Thoracic aorta (tissue), 1 donor: ENCODE measurements around a stretch of chr6.

DNA sequence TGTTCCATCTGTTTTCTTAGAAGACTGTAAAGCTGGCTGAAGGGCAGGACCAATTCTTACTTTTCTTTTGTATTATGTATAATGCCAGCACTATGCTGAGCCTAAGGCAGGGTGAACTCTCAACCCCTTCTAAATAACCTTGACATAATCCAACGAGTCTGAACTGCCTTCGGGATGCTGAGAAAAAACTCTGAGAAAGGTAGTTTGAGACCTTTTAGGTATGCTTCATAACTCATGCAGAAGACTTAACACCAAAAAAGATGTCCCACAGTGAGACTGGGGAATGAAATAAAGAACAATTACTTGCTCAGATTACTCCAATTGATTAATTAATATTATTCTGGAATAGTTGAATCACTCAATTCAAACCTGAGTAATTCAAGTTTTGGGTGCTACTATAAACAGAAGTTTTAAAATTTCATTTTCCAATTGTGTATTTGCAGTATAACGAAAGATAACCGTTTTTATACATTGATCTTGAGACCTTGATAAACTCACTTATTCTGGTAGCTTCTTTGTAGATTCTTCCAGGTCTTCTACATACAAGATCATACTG lies 19.1 kb upstream of the ZBTB2 start:
- RAMPAGE, long total RNA, result no peak

GRCh38 chr6:151436367-151437101 lies 15.4 kb downstream of the RMND1 start:
- RAMPAGE, long total RNA, result no peak

DNA sequence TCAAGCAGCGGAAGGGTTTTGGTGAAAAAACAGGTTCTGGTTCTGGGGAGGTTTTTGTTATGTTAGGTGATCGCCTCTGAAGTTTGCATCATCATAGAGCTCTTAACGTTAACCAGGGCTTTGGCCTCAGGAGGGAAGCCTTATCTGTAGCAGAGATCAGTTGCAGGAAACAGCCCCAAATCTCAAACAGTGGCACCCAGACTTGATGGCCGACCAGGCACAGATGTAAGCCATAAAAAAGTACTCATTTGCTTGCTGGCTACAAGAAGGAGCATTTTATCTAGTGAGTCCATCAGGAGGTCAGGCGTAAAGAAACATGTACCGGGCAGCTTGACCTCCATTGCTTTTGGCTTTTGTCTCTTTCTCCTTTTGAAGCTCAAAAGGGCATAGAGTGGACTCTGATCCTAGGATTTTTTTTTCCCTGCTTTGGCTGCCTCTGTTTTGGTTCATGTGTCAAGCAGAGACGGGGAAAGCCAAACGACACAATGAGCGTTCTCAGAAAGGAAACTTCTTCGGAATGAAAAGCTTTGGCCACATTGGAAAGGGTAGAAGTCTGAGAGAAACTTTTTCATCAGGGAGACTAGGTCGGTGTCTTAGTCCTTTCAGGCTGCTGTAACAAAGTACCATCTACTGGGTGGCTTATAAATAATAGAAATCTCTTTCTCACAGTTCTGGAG lies 122.4 kb downstream of the CCDC170 start:
- RAMPAGE, long total RNA, result no peak

- RAMPAGE, long total RNA, result no peak
Observed at GRCh38 chr6:151616731-151617204, 123.0 kb downstream of the CCDC170 start.

GRCh38 chr6:151641073-151641568 lies 147.3 kb downstream of the CCDC170 start:
- RAMPAGE, long total RNA, result no peak

DNA sequence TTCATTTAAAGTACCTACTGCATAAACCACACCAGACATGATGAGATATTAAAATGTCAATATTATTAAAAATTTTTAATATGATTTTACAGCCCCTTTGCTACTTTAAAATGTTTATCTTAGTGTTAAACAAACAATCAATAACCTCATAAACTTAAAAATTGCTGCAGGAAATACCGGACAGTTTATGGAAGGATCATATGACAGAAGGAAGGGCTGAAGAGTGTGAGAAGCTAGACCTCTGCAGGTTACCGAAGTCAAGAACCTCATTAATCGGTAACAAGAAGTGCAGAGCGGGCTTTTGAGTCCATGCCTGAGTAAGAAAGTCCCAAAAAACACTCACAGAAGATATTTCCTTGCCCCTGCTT lies 117.7 kb upstream of the ESR1 start:
- RAMPAGE, long total RNA, result no peak

GRCh38 chr6:151702836-151703429 lies 104.5 kb upstream of the ESR1 start:
- RAMPAGE, long total RNA, result no peak

DNA sequence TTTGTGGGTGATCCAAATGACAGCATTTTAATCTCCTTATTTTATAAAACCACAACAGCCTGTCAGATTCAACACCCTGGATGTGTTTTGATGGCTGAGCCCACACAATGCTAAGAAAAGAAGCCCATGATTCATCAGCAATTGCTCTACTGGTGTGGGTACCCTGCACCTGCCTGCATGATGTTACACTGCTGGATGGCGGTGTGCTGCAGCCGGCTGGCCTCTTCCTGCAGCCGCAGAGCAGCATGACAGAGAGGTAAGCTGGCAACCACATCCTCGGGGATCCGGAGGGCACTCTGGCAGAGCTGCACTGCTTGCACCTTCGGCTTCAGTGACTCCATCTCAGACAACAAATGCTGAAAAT lies 327.5 kb downstream of the SYNE1 start:
- RAMPAGE, long total RNA, result no peak

DNA sequence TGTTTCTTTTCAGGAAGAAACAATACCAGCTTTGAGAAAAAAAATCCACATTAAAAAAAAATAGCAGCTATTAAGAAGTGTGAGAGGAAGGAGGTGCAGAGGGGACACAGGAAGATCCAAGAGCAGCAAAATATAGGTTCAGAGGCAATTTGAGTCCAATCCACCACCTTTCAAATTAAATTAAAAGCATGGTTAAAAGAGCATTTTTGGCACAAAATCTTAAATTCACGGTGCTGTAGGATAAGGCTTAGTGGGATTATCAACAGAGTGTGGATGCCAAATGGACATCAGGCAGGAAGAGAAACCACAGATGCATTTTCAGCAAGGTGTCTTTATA lies 70.8 kb downstream of the SYNE1 start:
- RAMPAGE, long total RNA, result no peak

DNA sequence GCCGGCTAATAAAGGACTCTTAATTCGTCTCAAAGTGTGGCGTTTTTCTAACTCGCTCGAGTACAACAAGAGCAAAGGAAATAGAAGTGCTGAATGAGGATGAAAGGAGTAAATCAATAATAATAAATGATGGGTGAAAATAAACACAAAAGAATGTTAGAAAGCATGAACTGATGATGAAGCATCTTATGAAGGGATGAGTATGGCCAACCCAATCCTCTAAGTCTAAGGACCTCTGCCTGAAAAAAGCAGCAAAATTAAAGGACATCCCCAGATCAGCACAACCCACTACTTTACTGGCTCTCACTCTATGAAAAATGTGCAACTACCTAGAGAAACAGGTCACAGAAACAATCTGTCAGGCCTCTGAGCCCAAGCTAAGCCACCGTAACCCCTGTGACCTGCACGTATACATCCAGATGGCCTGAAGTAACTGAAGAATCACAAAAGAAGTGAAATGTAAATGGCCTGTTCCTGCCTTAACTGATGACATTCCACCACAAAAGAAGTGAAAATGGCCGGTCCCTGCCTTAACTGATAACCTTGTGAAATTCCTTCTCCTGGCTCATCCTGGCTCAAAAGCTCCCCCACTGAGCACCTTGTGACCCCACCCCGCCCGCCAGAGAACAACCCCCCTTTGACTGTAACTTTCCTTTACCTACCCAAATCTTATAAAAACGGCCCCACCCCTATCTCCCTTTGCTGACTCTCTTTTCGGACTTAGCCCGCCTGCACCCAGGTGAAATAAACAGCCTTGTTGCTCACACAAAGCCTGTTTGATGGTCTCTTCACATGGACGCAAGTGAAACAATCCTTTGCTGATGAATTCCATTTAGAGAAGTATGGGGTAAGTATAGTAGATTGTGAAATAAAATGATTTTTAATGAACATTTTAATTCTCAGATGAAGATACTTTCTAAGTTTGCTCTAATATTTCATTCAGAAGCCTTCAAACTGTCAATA lies 14.8 kb upstream of the MYCT1 start:
- RAMPAGE, long total RNA, result no peak

DNA sequence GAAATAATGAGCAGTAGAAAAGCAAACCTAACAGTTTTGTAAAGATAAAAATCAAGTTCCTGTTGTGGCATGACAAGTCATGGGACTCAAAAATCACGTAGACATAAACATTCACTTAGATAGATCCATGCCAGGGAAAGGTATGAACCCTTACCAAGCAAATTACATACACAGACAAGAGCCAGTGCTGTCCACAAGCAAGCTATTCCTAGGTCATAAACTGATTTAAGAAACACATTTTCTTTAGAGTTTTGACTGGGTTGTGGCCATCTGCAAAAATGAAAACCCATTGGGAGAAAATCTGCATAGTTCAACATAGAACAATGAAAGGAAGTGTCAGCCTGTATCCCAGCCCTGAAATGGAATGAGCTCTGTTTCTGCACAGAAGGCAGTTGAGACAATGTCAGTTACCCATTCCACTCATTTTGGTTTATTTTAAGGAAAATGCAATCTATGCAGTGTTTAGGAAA lies 2.1 kb upstream of the MYCT1 start:
- RAMPAGE, long total RNA, result no peak

GRCh38 chr6:152984091-152984466 lies 1.2 kb upstream of the FBXO5 start:
- RAMPAGE, long total RNA, result no peak

DNA sequence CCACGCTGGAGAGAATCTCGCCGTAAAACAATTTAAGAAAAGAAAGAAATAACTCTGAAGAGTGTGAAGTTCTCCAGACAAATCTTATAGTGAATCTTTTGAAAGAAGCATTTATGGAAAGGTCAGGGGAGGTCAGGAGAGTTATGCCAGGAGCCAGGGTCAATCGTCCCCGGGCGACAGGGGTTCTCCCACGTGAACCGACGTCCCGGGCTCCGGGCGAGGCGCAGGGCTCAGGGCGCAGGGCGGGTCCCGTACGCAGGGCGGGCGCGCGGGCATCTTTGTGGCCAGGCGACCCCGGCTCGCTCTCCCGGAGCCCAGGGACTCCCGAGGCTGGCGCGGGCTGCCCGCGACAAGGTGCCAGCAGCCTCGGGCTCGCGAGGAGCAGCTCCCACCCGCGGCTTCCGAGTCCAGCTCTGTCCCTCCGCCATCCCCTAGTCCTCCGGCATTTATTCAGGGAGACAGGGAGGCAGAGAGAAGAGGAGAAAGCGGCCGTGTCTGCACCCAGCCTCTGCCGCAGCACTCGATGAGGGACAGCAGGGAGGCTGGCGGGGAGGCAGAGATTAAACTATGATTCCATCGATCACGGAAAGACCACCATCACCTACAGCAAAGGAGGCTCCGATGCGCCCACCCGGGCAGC lies 1.3 kb downstream of the RGS17 start:
- RAMPAGE, long total RNA, result no peak

- RAMPAGE, long total RNA, result no peak
Observed at GRCh38 chr6:154139698-154140335, 100.8 kb downstream of the OPRM1 start.

DNA sequence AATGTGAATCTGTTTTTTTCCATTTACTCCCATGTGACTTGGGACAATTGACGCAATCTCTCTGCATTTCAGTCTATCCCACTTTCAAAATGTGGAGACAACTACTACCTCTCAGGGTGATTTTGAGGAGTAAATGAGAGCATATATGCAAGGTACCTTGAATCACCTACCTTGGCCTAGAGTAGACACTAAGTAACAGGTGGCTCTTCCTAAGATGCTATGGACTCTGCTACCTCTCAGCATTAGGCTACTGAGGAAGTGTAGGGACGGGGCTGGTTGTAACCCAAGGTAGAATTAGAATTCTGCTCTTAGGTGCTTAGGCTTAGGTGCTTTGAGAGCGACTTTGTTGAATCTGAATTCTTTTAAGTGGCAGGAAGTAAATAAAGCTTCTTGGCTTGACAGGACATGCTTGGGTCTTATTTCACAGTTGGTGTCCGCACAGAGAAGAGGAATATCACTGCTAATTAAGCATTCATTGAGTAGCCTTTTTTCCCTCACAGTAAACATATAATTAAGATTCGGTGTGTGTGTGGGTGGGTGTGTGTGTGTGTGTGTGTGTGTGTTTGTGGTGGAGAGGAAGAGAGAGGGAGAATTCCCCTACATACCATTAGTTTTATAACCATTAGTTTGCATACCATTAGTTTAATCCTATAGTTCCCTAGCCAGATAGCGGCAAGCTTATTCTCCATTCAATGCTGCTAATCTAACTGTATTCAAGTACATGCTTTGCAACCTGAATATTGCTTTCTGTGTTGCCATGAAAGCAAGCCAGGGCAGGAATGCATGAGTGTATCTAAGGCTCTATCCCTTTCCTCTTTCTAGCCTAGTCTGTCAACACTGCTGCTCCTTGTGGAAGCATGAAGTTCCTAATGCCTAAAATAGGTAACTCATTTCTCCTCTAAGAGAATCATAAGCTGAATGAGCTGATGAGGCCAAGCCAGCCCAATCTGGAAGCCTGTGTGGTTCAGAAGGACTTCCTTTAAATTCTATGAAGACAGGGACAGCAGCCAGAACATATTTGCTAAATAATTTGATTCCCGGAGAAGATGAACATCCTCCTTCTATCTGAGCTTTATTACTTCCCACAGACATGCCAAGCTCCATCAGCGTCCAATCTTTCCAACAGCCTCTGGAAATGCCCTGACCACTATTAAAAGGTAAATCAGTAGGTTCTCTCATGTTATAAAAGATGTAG lies 112.4 kb downstream of the IPCEF1 start:
- RAMPAGE, long total RNA, result no peak

DNA sequence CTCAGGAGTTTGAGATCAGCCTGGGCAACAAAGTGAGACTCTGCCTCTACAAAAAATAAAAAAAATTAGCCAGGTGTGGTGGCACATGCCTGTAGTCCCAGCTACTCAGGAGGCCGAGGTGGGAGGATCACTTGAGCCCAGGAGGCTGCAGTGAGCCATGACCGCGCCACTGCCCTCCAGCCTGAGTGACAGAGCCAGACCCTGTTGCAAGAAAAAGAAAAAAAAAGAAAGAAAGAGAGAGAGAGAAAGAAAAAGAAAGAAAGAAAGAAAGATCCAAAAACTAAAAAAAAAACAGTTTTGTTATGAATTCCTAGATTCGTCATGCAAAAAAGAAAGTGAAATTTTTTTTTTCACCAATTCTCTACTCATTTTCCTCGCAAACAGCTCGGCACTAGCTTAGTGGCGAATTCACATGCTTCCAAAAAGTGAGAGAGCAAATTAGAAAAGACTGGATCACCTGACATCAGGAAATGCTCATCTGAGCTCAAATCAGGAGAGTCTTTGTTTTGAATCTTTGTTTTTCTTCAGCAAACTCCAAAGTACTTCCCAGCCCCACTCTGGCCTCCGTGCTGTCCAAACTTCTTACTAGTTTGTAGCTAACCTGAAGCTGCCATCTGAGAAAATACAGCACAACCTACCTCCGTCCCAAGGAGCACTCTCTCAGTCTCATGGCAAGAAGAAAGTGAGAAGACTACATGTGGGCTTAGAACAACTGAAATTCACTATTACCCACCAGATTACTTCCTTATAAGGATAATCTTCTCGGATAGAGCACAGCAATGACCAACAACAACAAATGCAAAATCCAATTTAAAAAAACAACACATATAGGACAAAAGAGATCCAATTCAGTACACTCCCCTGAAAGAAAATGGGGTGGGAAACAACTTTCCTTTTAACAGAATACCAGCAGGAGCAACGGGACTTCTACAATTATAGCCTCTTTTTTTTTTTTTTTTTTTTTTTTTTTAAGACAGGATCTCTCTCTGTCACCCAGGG lies 26.9 kb downstream of the IPCEF1 start:
- RAMPAGE, long total RNA, result no peak

DNA sequence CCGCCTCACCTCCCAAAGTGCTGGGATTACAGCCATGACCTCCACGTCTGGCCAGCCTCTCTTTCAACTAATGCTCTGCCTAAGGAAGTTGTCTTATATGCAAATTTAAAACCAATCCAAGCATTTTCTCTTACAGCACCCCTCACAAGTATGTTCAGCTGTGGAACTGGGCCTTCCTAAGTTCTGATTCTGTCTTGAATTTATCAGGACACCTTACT lies 26.1 kb downstream of the IPCEF1 start:
- RAMPAGE, long total RNA, result no peak

GRCh38 chr6:154448540-154449308 lies 61.8 kb downstream of the CNKSR3 start:
- RAMPAGE, long total RNA, result no peak

- RAMPAGE, long total RNA, result no peak
Observed at GRCh38 chr6:154457615-154458328, 52.7 kb downstream of the CNKSR3 start.

DNA sequence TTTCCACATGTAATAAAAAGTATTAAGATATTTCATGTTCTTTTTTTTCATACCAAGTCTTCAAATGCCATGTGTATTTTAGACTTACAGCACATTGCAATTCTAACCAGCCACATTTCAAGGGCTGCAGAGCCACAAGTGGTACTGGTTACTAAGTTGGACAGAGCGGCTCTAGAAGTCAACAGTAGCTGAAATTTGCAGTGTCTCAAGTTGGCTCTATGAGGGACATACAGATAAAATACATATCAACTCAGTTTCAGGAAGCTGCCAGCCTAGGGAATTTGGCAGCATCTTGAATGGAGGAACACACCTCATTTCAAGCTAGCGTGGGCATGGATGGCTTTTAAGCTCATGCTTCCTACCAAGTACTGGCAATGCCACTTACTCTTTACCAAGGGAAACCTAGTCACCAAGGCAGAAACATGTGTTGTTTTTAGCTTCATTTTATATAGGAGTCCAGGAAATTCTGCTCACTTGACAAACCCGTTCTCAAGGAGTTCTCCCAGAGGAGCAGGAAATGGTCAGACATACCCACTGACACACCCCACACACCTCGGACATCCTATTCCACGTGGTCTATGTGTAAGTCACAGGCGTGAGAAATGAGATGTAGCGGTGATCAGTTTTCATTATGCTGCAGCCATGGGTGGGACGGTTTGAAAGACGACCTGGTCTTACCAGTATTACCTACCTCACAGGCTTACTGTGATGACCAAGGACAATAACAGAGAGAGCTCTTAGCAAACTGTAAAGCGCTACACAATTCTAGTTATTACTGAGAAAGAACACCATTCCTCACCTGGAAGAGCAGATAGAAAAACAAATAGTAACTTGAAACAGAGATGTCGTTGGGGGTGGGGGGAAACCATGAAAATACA lies 2.0 kb downstream of the CNKSR3 start:
- RAMPAGE, long total RNA, result no peak